Parietal lobe (tissue), 2 donors: Measurements from ENCODE around the genes DUS2 and UTP4.

GRCh38 chr16:68023069-68023791 lies at the start of gene DUS2:
Gene DUS2, plus strand, starts transcription at chr16:68023284.
- RAMPAGE, long total RNA: no peak

DNA sequence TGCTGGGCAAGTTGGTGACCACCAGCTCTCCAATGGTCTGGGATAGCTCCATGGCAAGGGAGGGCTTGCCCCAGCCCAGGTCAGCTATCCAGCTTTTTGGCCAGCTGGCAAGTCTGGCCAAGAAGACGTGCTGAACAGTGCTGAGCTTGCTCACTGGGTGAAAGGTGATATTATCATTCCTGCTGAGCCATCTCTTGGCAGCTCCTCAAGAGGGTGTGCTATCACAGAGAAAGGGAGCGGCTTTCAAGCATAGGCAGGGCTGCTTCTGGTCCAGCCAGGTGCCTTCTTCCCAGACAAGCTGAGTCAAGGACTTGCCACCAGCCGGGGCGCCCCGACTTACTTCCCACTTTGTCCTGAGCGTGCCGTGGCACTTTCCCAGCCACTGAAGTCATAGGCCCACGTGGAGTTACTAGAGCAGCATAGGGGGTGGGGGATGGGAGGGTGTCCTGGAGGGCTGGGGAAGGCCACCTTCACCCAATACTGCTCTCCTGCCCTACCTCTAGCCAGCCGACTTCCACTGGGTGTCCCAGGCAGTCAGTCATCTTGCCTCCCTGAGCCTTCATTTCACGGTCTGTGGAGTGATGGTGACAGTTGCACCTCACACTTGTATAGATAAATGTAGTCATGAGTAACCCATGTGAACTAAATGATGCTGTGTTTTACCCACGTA lies 12.8 kb upstream of the NFATC3 start:
- RAMPAGE, long total RNA: no peak

DNA sequence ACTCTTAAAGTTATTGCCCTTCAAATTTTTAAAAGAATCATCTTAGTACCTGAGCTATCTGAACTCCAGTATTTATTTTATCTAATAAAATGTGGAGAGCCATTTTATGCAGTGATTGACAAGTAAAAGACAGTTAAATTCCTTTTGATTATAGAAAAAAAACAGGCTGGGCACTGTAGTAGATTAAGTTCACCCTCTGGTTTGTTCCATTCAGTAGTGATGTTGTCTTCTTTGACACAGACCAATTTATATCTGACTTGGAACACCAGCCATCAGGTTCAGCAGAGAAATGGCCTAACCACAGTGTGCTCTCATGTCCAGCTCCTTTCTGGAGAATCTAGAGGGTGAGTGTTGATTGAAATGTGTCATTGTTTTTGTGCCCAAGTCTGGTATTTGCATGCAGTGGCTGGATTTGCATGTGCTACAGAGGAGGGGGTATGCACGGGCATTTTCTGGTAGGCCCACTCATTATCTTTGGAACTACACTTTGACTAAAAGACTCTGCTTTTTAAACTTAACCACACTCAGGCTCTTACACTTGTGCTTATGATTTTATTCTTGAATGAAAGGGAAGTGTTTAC lies 21.7 kb downstream of the ESRP2 start:
- RAMPAGE, long total RNA: no peak

GRCh38 chr16:68233959-68234933 lies 1.7 kb downstream of the ESRP2 start:
- RAMPAGE, long total RNA: no peak

DNA sequence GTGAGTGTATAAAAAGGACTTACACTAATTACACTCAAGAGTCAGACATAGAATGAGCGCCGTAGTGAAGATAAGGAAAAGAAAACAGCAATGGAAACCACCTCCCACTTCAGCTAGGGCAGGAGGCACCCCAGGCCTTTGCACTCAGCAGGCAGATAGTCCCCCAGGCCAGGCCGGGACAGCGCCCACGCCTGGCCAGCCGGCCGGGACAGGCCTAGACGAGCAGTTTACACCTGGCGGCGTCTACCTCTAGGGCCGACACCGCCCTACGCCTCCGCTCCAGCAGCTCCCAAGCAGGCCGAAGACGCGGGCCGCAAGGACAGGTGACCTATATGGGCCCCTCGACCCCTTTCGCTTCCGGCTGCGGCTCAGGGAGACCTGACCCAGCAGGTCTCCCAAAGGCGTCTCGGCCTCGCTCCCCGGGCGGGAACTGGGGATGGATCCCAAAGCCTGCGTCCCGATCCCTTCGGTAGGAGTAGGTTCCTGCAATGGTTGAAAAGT lies 943 bp downstream of the ESRP2 start:
- RAMPAGE, long total RNA: no peak

- RAMPAGE, long total RNA: no peak
These were observed 3.9 kb upstream of the ESRP2 start for GRCh38 chr16:68239694-68240425.

- RAMPAGE, long total RNA: no peak
These were observed 21.9 kb downstream of the SLC7A6 start for GRCh38 chr16:68286013-68286866.

DNA sequence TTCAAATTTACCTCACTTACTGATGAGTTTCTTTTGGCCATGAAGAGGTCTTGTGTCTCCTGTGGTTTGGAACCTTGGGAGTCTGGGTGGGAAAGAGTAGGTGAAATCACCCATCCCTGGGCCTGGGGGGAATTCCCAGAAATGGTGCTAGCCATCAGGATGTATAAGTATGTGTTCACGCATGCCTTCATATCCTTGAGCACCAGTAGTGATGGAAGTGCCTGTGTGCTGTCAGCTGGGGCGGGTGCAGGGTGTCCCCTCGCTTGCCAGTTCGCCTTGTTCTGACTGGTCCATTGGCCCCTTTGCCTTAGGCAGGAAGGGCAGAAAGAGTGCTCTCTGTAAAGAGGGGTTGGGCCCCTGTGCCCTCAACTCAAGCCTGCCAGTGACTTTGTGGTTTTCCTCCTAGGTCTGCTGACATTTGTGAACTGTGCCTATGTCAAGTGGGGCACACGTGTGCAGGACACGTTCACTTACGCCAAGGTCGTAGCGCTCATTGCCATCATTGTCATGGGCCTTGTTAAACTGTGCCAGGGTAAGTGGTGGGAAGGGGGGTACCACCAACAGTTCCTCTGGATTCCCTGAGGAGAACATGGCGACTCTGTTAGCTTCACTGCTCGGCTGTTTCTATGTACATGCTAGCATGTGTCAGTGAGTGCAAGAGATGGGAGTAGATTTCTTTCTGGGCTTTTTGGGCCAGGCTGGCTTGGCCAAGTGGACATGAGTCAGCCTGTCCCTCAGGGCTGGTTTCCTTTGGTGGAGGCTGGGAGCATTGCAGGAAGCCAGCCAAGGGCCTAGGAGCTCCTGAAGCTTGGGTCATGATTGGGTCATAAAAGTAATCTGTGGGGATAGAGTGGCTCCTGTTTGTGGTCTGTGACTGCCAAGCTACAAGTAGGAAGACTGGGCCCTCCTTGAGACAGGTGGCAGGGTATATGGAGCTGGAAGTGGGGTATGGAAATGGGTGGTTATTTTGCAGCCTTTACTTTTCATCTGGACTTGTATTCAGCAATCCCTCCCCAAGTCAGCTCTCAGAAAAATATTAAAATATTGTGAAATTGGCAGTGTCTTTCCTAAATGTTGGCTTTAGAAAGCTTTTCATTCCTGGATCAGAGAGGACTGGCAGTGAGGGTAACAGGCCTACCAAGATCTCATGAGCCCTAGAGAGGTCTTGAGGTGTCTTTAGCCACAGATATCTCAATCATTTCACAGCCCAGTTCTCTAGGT lies 23.0 kb downstream of the SLC7A6OS start:
- RAMPAGE, long total RNA: no peak

DNA sequence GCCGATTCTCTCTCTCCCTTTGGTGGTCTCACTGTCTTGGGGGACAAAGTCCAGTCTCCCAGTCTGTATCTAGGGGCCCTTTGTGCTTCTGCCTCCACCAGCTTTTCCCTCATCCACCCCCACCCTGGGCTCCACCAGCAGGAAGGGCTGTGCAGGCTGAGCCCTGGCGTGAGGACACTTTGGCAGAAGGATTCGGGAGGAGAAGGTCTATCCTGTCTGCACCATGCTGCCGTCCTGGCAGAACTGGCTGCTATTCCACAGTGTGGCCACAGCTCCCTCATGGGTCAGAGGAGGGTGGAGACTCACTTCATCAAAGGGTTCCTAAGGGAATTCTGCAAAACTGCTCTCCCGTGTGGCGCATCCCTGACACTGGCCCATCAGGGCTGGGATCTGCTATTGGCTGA lies 64.4 kb downstream of the PRMT7 start:
- RAMPAGE, long total RNA: no peak

DNA sequence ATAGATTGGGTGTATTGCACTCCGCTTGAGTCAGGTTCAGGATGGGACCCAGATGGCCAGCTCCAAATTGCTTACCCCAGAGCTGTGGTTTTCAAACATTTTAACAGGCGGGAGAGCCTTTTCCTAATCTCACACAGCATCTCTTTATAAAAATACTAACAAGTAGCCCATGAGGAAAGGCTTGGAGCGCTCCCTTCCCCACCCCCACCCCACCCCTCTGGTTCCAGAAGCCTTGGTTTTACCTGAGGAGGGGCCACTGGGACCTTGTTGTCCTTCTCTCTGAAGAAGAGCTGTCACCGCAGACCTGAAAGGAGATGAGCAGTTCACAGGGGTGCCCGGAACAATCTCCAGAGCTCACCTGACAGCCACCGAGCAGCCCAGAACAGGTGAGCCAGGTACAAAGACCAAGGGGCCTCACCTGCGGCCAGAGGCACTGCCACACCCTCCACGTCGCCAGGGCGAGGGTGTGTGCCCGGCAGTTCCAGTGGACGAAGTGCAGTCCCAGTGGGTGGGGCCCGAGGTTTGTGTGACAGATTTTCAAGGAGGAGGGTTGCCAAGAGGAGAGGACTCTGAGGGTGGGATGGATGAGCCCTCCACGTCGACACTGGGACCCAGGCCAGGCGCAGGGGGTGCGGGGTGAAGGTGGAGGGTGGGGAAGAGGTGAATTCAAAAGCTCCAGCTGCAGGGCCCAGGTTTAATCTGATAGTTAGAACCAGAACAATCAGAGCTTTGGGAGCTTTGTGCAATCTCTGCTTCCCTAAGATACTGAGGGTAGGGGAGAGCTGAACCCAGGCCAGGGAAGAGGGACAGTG lies 61.7 kb downstream of the SMPD3 start:
- RAMPAGE, long total RNA: no peak

DNA sequence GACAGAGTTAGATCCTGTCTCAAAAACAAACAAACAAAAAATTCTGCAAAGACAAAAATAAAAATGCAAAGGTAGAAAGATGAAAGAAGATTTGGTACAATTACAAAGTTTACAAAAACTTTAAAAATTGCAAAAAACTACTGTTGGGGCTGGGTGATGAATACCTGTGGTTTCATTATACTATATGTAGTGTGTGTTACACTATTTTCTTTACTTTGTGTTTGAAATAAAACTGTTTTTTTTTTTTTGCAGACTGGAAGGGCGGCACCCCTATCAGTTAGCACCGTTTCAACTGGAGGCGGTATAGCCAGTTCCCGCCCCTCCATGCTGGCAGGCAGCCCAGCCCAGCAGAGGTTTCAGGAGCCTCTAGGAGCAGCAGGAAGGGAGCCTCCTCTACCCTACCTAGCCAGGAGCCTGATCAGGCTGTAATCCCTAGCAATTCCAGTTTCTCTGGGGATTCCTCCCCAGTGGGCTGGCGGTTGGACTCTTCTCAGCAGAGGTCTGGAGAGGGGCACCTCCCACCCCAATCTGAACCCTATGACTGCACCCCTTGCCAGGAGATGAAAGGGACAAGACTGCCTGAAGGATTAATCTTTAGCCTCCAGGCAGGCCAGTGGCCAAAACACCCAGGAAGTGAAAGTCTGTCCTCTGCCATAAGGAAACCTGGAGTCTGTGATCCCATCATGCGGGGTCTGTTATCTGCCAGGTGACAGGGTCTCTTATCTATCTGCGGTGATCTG lies 5.1 kb upstream of the CDH1 start:
- RAMPAGE, long total RNA: no peak

GRCh38 chr16:68823159-68824005 lies 19.9 kb upstream of the TANGO6 start:
- RAMPAGE, long total RNA: no peak

DNA sequence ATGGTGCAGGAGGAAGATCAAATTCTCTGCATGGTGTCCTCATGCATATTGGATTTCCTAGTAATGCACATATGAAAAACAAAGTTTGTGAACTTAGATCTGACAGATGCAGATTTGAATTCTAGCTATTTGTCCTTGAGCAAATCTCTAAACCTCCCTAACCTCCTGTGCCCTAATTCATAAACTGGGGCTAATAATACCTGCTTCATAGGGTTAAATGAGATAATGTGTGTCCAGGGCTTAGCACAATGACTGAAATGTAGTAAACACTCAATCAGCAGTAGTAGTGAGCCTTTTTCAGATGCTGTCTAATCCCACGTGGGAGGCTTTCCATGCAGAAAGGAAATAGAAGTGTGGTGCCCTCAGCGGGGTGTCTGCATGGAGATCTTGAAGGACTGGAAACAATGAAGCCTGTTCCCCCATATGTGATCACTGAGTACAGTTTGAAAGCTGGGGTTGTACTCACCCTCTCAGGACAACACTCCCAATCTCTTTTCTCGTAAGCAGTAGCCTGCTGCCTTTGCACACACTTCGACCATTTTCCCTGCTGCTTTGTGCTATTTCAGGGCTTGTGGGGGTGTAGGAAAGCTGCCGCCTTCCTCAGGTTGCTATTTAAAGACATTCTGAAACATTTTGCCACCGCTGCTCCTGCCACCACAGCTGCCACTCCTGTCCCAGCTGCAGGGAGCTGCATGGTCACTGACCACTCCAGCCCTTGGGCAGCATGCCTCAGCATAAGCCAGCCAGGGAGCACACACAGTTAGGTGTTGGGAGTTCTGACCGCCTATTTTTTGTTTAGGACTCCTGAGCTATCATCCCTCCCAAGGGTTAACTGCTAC lies 40.7 kb upstream of the HAS3 start:
- RAMPAGE, long total RNA: no peak

GRCh38 chr16:69106467-69106929 lies 1.0 kb downstream of the HAS3 start:
- RAMPAGE, long total RNA: no peak

DNA sequence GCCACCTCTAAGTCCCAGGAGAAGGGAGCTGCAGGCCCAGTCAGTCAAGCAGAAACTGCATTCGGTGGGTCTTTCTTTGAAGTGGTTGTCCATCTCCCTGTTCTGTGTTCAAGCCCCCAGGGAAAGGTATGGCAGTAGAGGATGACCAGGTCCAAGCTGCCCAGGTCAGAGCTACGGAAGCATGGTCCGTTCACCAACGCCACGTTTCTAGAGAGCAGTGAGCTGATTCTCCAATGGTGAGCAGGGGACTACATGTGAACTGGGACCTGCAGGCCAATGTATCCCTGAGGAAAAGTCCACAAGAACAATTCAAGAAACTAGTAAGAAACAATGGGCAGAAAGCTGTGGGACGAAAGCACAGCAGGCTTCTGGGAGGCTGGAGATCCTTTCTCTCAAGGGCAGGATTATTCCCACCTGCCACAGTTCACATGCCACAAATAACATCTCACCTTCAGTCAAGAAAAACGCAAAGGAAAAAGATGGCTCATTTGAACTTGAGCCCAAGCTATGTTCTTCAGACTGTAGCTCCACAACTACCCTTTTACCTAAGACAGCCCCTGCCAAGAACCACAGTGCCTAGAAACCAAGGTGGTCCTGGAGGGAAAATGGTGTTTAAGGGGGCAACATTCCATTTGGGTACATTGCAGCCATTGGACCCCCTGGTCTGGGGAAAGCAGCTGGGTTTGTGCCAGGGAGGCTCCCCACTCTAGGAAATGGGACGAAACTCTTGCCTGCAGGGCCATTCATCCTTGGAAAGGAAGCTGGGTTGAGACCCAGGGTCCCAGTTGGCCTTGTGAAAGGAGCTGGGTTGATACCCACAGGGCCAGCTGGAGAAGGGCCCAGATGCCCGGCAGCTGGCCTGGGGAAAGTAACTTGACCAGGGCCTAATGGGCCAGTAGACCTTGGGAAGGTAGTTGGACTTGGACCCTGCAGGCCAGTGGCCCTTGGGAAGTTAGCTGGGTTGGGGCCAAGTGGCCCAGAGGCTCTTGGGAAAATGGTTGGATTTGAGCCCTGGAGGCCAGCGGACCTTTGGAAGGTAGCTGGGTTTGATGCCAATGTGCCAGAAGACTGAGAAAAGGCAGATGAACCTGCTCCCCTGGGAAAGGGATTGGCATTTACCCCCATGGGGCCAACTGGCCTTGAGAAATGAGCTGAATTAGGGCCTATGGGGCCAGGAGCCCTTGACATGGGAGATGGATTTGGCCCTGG lies 13.2 kb downstream of the HAS3 start:
- RAMPAGE, long total RNA: no peak

DNA sequence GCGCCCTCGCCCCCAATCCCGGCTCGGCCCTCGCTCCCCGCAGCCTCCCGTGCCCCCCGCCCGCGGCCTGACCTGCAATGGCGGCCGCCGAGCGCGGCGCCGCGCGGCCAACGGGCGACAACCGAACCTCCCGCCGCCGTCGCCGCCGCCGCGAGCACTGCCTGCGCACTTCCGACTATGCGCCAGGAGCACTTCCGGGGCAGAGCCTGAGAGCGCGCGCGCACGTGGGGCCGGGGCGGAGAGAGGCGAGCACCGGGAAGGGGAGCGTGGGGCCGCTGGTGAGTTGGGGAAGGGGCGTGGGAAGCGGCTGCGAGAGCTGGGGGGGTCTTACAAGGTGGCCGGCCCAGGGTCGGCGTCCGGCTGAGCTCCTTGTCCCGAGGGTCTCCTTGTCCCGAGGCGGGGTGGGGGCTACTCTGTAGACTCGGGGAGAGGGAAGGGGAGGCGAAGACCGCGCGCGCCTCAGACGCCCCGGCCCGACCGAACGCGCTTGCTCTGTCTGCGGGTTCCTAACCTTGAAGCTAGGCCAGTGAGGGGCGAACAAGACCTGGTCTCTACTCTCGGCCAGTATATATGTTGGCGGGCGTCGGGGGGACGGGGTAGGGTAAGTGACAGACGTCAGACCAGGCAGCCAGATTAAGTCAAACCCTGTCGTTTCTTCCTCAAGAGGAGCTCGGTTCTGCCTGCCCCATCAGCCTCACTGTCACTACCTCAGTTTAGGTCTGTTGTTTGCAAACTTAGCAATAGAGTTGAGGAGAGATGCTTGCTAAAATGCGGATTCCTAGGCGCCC lies at the start of gene UTP4:
UTP4 (plus strand) TSS at position 238 of the 788 bp plus-strand sequence.
- RAMPAGE, long total RNA: no peak

- RAMPAGE, long total RNA: no peak
These were observed 1.2 kb downstream of the SNTB2 start for GRCh38 chr16:69188245-69188570.

DNA sequence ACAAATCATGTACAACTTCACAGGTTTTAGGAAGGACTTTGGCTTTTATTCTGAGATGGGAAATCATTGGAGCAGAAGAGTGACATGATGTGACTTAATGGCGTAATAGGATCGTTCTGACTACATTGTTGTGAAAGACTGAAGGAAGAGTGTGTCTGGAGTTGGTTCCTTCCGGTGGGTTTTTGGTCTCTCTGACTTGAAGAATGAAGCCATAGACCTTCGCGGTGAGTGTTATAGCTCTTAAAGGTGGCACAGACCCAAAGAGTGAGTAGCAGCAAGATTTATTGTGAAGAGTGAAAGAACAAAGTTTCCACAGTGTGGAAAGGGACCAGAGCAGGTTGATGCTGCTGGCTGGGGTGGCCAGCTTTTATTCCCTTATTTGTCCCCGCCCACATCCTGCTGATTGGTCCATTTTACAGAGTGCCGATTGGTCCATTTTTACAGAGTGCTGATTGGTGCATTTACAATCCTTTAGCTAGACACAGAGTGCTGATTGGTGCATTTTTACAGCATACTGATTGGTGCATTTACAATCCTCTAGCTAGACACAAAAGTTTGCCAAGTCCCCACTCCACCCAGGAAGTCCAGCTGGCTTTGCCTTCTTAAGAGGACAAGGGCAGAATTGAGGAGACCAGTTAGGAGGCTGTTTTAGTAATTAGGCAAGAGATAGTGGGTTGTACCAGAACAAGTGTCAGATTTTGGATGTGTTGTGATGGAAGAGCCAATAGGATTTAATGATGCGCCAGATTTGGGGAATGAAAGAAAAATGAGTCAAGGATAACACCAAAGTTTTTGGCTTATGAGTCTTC lies 4.7 kb downstream of the CYB5B start:
- RAMPAGE, long total RNA: no peak

GRCh38 chr16:69468778-69469215 lies 44.4 kb downstream of the CYB5B start:
- RAMPAGE, long total RNA: no peak

DNA sequence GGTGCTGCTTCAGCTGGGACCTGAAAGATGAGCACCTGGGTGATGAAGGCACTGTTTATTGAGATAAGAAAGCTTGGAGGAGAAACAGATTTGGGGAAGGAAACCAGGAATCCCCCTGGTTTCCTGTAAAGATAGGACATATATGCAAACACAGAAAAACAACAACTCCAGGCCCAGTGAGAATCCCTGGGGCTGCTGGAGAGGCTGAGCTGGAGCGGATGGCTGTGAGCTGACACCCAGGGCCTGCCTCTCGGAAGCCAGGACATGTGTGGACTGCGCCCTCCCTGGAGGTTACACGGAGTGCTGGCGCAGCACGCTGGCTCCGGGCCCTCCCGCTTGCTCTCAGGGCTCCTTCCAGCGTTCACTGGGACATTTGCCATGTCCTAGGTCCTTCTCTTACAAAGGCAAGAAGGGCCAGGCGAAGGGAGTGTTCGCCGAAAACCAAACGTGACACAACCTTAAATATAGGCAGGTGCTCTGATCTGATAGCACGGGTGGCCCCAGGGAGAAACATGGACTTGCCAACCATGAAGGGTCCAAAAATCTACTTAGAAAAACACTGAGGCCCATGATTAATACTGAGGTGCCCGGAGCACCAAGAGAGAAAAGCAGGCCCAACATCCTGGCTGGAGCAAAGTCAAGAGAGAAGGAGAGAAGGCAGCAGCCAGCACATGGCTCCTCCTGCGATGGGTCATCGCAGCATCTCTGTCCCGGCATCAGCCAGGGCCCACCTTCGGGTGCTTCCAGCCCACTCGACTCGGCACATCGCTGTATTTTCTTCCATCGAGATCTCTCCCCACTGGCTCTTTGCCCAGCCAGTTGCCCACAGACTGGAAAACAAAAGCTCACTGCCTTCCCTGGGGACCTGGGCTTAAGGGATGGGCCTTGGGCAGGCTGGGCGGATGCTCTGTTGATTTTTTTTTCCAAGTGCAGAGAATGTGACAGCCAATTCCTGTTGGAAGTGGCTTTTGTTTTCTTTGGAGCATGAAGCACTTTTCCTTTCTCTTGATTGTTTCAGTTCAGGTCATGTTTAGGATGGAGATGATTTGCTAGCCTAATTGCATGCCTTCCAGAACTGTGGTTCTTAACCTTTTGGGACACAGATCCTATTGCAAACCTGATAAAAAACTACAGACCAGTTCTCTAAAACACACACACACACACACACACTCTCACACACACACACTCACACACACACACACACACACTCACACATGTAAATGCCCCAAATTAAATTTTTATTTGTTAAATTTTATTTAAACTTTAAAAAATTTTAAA lies 57.9 kb downstream of the CYB5B start:
- RAMPAGE, long total RNA: no peak